H1 (cell line): ENCODE measurements around a stretch of chr3.

DNA sequence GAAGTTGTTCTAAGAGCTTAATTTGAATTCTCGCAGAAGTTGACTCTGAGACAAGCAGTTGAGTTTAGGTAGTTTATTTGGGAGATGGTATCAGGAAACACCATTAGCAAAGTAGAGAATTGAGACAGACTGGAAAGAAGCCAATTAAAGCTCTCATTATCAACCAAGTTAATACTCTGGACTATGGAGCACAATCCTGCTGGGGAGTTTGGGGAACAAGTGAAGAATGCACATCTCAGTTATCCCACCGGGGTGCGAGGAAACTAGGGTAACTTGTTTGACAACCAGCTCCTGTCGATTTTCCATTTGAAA, 25.9 kb upstream of the GRAMD1C start:
- RRBS: no CpG with 5 or more reads among the region's 4 CpGs
CAGE:
- cytosol, long polyA plus RNA: no peak
- long polyA plus RNA: no peak
- nucleus, long polyA plus RNA: no peak

DNA sequence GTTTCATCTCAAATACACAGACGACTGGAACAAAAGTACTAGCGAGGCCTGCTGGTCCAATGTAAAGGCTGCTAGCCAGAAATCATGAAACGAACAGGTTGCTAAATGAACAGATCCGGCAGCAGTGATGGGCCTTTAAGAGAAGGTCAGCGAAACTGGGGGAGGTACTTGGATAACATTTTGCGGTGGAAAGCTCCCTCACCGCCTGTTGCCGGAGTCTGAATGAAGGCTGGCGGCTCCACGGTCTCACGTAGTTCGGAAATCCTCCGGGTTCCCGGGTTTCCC, 560 bp upstream of the ZDHHC23 start:
- RRBS: 3% methylated on average over 10 of the region's 14 CpGs
CAGE:
- cytosol, long polyA plus RNA: no peak
- long polyA plus RNA: no peak
- nucleus, long polyA plus RNA: no peak

GRCh38 chr3:114036494-114037023, 19.8 kb downstream of the CCDC191 start:
- RRBS: no CpG with 5 or more reads among the region's 3 CpGs
CAGE:
- cytosol, long polyA plus RNA: no peak
- long polyA plus RNA: no peak
- nucleus, long polyA plus RNA: start-site peak on the minus strand at chr3:114036651-114036997, 7 reads

GRCh38 chr3:114213796-114214618, 23.4 kb downstream of the ZNF80 start:
- RRBS: no CpG with 5 or more reads among the region's 15 CpGs
CAGE:
- cytosol, long polyA plus RNA: no peak
- long polyA plus RNA: no peak
- nucleus, long polyA plus RNA: no peak

DNA sequence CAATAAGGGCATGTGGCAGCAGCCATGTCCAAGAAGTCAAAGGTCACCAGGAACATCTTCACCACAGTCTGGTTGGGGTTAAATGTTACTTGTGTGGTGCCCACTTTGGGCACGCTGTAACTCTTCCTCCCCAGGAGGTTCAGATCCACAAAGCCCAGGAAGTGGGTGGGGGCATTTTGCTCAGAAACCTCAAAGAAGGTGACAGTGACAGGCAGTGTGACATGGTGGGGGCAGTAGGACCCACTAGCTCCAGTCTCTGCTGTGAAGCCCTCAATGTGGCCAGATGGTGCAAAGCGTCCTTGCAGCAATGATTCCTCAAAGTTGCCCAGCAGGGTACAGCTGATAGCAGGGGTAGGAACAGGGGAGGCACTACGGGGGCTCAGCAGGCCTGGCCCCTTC, 5.7 kb downstream of the ZNF80 start:
- RRBS: no CpG with 5 or more reads among the region's 3 CpGs
CAGE:
- cytosol, long polyA plus RNA: no peak
- long polyA plus RNA: no peak
- nucleus, long polyA plus RNA: no peak

DNA sequence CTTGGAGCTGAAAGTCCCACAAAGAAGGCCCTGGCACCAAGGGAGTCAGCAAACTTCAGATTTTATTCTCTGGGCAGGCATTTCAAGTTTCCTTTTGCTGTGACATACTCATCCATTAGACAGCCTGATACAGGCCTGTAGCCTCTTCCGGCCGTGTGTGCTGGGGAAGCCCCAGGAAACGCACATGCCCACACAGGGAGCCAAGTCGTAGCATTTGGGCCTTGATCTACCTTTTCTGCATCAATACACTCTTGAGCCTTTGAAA, 15.0 kb downstream of the TIGIT start:
- RRBS: no CpG with 5 or more reads among the region's 4 CpGs
CAGE:
- cytosol, long polyA plus RNA: no peak
- long polyA plus RNA: no peak
- nucleus, long polyA plus RNA: no peak

DNA sequence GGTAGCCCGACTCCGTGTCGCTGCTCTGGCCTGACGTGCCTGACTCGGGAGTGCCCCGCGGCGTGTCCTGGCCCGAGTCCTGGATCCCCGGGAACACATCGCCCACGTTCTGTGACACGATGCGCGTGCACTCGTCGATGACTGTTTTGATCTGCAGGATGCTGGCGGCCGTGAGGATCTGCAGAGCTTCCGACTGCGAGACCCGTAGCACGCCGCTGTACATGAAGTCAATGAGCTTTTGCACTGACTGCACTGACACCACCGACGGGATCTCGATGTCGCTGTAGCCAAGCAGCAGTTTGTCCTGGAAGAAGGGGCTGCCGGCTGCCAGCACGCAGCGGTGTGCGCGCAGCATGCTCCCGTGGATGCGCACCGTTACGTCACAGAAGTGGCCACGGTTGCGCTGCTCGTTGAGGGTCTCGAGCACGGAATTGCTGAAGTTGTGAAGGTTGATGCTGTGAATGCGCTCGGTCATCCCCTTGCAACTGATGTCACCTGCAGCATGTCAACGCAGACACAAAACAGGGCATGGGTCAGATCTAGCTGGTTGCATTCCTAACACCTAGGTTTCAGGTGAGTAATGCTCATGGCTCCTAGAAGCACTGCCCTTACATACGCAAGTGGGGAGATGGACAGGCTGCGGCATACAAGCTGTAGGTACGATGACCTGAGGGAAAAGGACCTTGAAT, 57.7 kb downstream of the TIGIT start:
- RRBS: no CpG with 5 or more reads among the region's 48 CpGs
CAGE:
- cytosol, long polyA plus RNA: no peak
- long polyA plus RNA: no peak
- nucleus, long polyA plus RNA: no peak

GRCh38 chr3:114383564-114384895, 90.2 kb downstream of the TIGIT start:
- RRBS: no CpG with 5 or more reads among the region's 20 CpGs
CAGE:
- cytosol, long polyA plus RNA: no peak
- long polyA plus RNA: no peak
- nucleus, long polyA plus RNA: no peak

DNA sequence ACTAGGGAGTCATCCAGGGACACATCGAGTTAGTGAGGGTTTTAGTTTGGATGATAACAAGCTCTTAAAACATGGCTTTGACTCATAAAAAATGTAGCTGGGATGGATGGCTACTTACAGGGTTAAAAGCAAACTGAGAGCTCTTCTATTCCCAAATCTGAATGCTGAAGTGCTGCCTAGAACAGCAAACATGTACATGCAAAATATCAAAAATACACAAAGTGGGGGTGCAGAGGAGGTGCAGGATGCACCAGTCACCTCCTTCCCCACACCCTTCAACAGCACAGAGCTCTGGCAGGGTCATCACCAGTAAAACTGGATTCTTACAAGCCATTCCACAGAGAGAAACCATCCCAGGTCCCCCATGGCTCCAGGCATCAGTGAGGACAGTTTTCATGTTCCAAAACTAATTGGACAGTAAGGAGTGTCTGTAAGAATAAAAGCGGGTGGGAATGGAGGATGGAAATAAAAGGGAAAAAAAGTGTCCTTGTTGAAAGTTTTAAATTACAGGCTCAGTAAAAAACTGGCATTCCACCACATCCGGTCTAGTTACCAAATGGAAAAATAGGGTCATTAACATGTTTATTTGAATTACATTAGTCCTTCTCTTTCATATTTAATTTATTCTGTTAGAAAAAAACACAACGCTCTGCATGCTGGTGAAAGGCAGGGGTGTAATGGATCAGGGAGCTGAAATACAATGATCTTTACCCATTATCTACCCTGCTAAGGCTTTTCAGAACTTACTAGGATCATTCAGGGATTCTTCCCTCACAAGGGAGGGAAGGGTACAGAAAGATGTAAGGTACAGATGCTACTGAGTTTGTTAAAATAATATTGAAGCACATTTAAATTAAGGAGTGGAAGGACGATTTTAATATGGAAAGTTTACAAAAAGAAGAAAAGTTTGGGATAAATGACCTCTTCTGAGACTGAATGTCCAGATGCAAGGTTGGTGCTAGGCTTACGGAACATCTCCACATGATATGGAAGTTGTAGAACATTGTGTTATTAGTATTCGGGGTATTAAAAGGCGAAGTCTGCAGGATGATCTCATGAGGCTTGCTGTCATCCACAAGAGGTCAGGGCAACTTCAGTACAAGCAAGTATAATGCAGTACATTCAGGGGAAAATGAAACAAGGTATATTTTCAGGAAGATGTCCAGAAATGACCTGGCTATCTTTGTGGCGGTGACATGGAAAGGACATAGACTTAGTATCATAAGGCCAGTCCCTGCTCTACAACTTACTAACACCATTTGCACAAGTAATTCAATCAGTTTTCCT, 117.6 kb downstream of the TIGIT start:
- RRBS: no CpG with 5 or more reads among the region's 9 CpGs
CAGE:
- cytosol, long polyA plus RNA: no peak
- long polyA plus RNA: no peak
- nucleus, long polyA plus RNA: no peak

- RRBS: no CpG with 5 or more reads among the region's 5 CpGs
CAGE:
- cytosol, long polyA plus RNA: no peak
- long polyA plus RNA: no peak
- nucleus, long polyA plus RNA: no peak
Measured at GRCh38 chr3:114440604-114441215, 146.9 kb downstream of the TIGIT start.

DNA sequence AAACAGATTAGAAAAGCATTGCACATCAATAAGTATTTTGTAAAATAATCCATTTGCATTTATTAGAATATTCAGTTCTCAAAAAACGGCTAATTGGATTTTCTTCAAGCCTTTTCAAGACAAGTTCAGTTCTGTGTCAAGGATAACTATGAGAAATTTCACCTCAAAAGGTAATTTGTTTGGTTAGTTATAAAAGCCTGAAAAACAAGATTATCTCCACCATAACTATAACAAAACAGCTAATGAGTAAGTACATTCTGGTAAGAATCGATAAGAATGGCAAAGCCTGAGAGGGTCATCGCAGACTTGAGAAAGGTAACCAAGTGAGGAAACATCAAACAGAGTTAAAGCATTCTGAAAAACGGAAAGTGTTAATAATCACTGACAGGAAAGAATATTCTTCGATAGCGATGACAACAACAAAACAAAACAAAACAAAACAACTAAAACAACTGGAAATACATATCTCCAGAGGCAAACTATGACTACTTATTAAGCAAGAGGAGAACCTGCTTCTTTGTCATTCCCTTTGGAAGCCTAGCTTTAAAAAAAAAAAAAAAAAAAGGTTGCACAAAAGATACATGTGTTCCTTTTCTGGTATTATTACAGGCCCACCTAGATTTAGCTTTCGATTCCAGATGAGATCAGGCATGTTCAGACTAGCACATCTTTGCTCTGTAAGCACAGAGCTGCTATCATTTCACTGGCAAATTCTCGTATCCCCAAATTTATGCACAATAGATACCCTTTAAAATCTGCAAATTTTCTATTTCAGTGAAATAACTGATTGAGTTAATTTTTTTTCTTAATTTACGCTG, 155.5 kb downstream of the TIGIT start:
- RRBS: no CpG with 5 or more reads among the region's 9 CpGs
CAGE:
- cytosol, long polyA plus RNA: no peak
- long polyA plus RNA: no peak
- nucleus, long polyA plus RNA: no peak

- RRBS: no CpG with 5 or more reads among the region's 25 CpGs
CAGE:
- cytosol, long polyA plus RNA: no peak
- long polyA plus RNA: no peak
- nucleus, long polyA plus RNA: no peak
Measured at GRCh38 chr3:114454191-114455359, 160.7 kb downstream of the TIGIT start.

DNA sequence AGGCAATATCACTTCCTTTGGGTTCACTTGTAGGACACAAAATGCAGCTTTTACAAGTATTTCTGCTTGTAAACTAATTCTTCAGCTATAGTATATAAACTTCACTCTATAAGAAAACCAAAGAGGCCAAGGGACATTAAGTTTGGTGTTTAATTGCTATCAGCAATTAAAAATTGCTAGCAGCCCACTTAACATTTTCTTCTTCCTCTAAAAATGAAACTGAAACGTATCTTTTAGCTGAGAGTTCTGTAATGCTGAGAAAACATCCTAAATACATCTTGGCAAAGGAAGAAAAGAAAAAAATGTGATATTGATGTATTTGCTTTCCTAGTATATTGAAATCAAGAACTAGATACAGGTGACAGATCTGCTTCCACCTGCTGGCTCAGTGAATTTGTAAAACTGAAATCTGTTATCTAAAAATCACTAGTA, 283.3 kb downstream of the ZBTB20 start:
- RRBS: no CpG with 5 or more reads among the region's 1 CpG
CAGE:
- cytosol, long polyA plus RNA: no peak
- long polyA plus RNA: no peak
- nucleus, long polyA plus RNA: no peak

GRCh38 chr3:115023300-115023870, 123.7 kb downstream of the ZBTB20 start:
- RRBS: no CpG with 5 or more reads among the region's 2 CpGs
CAGE:
- cytosol, long polyA plus RNA: no peak
- long polyA plus RNA: no peak
- nucleus, long polyA plus RNA: no peak

DNA sequence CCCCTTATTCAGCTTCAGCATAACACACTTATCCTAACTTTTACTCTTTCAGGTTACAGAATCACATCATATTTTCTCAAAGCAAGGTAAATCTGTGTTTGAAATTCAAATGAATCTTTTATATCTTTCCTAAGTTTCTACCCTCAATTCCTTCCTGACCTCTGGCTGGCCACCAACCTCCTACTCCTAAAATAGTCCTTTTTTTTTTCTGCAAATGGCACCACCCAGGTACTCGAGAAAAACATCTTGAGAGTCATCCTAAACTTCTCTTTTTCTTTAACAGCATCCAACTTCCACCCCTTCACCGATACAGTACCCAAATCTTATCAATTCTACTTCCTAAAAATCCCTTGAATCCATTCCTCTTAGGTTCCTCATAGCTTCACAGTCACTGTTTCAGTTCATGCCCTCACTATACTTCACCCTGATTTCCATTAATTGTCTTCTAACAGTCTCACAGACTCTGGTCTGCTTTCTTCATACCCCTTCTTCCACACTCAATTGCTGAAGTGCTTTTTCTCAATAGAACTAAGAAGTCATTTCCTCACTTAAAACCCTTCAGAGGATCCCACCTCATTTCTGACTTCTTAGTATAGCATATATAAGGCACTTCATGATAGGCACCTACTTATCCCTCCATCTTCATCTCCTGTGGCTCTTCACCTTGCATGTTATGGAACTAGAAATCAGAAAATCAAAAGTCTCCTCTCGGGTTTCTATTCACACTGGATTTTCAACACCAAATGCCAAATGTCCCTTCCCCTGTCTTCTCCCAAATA, 80.8 kb downstream of the ZBTB20 start:
- RRBS: no CpG with 5 or more reads among the region's 3 CpGs
CAGE:
- cytosol, long polyA plus RNA: no peak
- long polyA plus RNA: no peak
- nucleus, long polyA plus RNA: no peak

- RRBS: no CpG with 5 or more reads among the region's 8 CpGs
CAGE:
- cytosol, long polyA plus RNA: no peak
- long polyA plus RNA: no peak
- nucleus, long polyA plus RNA: no peak
Measured at GRCh38 chr3:115071216-115072209, 75.6 kb downstream of the ZBTB20 start.

GRCh38 chr3:117276703-117277122, 831.4 kb upstream of the LSAMP start:
- RRBS: no CpG with 5 or more reads among the region's 2 CpGs
CAGE:
- cytosol, long polyA plus RNA: no peak
- long polyA plus RNA: no peak
- nucleus, long polyA plus RNA: no peak

GRCh38 chr3:117997420-117997641, 1037.3 kb downstream of the IGSF11 start:
- RRBS: 0% methylated on average over 3 of the region's 16 CpGs
CAGE:
- cytosol, long polyA plus RNA: start-site peak on the minus strand at chr3:117997526-117997579, 10 reads
- long polyA plus RNA: no peak
- nucleus, long polyA plus RNA: start-site peak on the minus strand at chr3:117997543-117997563, 26 reads

GRCh38 chr3:119241309-119241823, 688 bp upstream of the B4GALT4 start:
- RRBS: no CpG with 5 or more reads among the region's 4 CpGs
CAGE:
- cytosol, long polyA plus RNA: no peak
- long polyA plus RNA: no peak
- nucleus, long polyA plus RNA: no peak

DNA sequence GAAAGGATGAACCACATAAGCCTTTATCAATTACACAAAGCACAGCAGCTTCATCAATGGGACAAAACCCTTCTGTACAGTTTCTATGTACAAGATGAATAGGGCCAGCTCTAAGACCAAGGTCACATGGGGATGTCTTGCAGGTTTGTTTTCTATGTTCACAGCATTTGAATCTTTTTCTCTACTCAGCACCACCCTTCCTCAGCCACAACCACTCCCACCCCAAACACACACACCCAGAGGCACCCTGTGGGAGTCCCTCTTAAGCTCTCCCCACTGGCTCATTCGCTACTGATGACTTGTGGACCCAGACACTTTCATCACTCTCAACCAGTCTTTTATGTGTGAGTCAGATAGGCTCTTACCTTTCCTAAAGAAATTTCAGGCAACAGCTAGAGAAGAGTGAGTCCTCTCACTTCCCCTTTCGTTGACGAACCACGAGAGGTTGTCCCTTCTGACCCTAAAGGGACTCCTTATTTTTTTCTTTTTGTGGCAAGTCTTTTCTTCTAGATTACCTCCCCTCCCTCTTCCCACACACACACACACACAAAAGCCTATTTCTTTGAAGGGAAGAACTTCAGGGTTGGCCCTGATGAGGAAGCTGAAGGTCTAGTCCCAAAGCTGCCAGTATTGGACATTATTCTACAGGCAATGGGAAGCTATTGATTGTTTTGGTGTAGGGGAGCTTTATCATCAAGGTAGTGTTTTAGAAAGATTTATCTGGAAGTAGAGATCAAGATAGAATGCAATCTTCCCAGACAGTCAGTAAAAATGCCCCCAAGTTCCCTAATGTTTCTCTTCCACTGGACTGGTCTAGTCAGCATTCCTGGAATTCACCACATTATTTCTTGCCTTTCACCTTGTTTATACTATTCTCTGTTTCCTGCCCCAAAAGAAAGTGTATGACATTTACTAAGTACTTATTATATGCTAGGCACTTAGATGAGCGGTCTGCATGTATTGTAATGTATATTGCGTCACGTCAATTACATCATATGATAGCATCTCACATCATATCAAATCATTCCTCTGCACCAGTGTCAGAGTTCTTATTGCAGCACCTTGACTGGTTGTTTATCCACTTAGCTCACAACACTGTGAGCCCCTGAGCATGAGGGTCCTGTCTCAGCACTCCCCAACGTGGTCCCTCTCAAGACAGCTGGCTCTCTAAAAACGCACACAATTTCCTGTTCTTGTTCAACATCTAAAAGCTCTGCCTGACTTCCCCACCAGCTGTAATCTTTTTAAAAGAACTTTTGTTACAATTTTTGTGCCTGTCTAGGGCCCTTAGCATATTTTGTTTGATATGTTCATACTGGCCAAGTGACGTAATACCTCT, 58.4 kb downstream of the ARHGAP31 start:
- RRBS: no CpG with 5 or more reads among the region's 10 CpGs
CAGE:
- cytosol, long polyA plus RNA: no peak
- long polyA plus RNA: no peak
- nucleus, long polyA plus RNA: no peak